Heart right ventricle (tissue), 2 donors: ENCODE measurements around a stretch of chrX.

- PRO-cap, 2 experiments: no peak in any of the 2 experiments
These were observed 14.4 kb downstream of the BCOR start for GRCh38 chrX:40083231-40083921.

GRCh38 chrX:40090911-40091685 is 6.7 kb downstream of the BCOR start:
- PRO-cap, 2 experiments: no peak in any of the 2 experiments

- PRO-cap, 2 experiments: peak in 1 of 2 experiments; most common plus-strand start chrX:40107325 (in 1); most common minus-strand start chrX:40107298 (in 1)
These were observed 9.4 kb upstream of the BCOR start for GRCh38 chrX:40106940-40107742.

DNA sequence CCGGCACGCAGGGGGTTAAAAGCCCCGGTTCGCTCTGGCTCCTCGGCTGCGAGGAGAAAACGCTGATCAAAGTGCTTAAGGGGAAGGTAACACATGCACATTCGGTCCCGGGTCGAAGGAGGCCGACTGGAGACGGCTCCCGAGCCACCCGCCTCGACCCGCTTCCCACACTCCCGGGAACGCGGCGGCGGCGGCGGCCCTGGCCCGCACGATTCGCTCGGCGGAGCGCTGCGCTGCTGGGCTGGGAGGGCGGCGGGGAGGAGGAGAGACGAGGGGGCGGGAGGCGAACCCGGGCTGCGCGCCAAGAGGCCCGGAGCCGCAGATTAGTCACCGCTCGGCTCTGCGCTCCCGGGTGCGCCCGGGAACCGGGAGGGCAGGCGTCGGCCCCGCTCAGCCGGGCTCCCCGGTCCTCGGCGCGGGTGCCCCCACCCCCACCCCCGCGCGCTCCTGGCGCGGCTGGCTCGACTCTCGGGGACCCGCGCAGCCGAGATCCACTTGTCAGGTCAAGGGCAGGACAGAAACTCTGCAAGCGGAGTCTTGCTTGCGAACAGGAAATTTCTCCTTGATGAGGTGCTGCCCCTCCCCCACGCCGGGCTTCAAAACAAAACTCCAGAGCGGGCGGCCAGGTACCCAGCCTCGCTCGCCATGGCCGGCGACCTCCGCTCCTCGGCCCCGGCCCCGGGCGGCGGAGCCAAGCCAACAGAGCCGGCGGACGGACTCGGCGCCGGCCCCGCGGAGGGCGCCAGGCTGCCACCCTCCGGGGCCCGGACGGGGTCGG is 11.3 kb upstream of the BCOR start:
- PRO-cap, 2 experiments: peak in 2 of 2 experiments; most common plus-strand start position 604 of the sequence (in 2); most common minus-strand start position 215 of the sequence (in 2)

- PRO-cap, 2 experiments: peak in 2 of 2 experiments; most common plus-strand start chrX:40155284 (in 2); most common minus-strand start chrX:40155422 (in 2)
These were observed 57.2 kb upstream of the BCOR start for GRCh38 chrX:40154648-40155616.

GRCh38 chrX:40172047-40172776 is 74.5 kb upstream of the BCOR start:
- PRO-cap, 2 experiments: peak in 2 of 2 experiments; most common plus-strand start chrX:40172400 (in 1); most common minus-strand start chrX:40172451 (in 2)

DNA sequence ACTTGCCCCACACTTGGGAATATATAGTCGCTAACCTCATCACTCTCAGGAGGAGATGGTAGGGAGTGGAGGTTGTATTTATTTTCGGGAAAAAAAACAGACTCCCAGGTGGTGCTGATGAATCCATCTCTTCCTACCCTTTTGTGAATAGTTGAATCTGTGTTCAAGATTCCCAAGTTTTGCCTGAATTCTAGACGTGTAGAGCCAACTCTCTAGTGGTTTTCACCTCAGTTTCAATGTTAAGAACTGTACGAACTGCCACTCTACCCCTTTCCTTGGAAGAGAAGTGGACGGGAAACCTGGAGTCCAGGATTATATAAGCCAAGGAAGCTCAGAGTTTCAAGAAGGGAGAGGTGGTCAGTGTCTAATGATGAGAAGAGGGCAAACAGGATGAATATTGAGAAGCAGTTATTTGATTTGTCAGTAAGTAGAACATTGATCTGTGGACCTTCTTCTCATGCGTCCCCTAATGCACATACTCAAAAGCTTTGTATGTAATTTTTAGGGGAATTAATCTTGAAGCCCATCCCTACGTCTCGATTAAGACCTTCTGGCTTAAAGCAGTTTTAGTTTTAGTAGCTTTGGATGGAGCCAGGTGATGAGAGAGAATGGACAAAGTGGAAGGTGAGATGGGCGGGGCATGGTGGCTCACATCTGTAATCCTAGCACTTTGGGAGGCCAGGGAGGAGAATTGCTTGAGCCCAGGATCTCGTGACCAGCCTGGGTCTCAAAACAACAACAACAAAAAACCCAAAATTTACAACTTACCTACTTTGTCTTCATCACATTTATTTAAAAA is 33.6 kb downstream of the USP9X start:
- PRO-cap, 2 experiments: no peak in any of the 2 experiments

- PRO-cap, 2 experiments: no peak in any of the 2 experiments
These were observed 73.8 kb downstream of the USP9X start for GRCh38 chrX:41159025-41159534.

DNA sequence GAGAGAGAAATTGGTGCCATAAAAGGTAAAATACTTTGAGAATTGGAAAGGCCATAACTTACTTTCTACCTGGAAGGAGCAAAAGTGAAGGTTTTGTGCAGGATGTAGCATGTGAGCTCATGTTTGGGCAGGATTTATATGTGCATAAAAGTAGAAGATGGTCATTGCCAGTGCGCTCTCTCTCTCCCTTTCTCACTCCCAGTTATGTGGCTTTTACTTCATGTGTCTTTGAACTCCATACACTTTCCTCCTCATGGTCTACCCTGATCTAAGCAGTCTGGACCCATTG is 106.5 kb downstream of the USP9X start:
- PRO-cap, 2 experiments: no peak in any of the 2 experiments

- PRO-cap, 2 experiments: no peak in any of the 2 experiments
These were observed 99.1 kb upstream of the DDX3X start for GRCh38 chrX:41234670-41235507.

DNA sequence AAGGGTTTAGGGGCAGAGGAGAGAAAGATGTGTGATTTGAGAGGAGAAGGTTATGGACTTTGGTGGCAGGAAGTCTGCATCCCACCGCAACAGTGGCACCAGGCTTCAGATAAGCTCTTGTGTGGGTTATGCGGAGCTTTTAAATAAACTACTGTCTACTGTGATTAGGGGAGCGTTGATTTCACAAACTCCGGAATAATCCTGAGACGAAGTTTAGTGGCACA is 1.4 kb downstream of the DDX3X start:
- PRO-cap, 2 experiments: no peak in any of the 2 experiments

GRCh38 chrX:41351811-41352936 is 18.2 kb downstream of the DDX3X start:
- PRO-cap, 2 experiments: no peak in any of the 2 experiments

- PRO-cap, 2 experiments: no peak in any of the 2 experiments
These were observed 115.5 kb upstream of the GPR34 start for GRCh38 chrX:41573145-41573878.

GRCh38 chrX:41733756-41734363 is 9.9 kb downstream of the GPR82 start:
- PRO-cap, 2 experiments: no peak in any of the 2 experiments

DNA sequence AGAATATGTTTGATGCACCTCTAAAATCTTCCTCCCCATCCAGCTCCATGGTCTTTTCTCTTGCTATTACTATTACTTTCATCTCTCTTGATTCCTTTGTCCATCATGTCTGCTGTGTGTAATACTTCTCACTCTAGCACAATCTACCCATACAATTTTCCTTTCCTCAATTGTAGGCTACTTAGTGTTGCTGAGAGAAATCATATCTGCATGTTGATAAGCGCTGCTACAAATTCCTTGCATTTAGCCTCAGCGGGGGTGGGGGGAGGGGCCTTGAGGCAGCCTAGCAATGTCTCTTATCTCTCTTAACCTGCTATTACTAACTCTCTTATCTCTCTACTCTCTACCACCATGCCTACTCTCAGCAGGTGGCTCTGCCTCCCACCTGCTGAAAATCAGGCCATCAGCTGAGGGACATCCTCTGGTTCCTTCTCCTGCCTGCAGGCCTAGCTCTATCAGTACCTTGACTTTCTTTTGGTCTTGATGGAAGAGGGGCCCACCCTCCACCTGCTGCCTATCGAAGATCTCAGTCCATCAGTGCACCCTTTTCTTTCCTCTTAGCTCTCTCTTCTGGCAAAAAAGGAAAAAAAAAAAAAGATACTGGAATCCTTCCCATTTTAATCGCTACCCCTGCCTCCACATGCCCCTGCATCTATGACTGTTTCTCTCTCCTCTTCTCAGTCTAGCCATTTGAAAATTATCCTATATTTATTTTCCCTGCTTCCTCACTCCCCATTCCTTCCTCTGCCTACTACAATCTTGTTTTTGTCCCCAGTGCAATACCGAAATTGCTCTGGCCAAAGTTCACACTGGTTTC is 99.0 kb downstream of the GPR82 start:
- PRO-cap, 2 experiments: no peak in any of the 2 experiments

DNA sequence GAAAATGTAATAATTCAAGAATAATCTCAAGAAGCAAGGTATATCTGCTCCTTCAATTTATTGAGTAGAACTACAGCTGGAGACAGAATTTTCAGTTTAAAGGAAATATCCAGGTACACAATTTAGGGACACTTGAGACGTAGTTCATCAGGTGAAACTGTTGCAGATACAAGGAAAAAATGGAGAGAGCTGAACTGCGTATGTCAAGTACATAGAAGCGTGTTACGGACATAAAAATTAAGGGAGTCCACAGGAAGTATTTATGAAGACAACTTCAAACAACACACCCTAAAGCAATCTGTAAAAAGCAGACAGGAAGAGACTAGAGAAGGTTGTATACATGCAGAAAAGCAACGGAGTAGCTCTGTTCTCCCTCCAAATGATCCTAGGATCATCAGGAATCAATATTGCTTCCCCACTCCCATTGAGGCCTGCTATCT is 5.9 kb downstream of the CASK start:
- PRO-cap, 2 experiments: no peak in any of the 2 experiments

DNA sequence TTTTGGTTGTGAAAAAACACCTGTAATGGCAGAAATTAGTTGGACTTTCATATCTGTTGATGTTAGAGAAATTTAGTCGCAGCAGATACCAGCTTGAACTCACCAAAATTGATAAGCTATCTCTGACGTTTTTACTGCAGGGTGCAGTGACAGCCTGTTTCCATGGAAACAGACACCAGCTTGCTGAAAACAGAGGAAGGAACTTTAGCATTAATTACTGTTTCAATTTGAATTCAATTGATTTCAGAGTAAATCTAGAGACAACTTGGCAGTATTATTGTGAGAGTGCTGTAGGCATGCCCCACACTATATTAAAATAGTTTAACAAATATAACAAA is 246.5 kb downstream of the PPP1R2C start:
- PRO-cap, 2 experiments: no peak in any of the 2 experiments

GRCh38 chrX:43560459-43561022 is 95.6 kb upstream of the MAOA start:
- PRO-cap, 2 experiments: no peak in any of the 2 experiments

DNA sequence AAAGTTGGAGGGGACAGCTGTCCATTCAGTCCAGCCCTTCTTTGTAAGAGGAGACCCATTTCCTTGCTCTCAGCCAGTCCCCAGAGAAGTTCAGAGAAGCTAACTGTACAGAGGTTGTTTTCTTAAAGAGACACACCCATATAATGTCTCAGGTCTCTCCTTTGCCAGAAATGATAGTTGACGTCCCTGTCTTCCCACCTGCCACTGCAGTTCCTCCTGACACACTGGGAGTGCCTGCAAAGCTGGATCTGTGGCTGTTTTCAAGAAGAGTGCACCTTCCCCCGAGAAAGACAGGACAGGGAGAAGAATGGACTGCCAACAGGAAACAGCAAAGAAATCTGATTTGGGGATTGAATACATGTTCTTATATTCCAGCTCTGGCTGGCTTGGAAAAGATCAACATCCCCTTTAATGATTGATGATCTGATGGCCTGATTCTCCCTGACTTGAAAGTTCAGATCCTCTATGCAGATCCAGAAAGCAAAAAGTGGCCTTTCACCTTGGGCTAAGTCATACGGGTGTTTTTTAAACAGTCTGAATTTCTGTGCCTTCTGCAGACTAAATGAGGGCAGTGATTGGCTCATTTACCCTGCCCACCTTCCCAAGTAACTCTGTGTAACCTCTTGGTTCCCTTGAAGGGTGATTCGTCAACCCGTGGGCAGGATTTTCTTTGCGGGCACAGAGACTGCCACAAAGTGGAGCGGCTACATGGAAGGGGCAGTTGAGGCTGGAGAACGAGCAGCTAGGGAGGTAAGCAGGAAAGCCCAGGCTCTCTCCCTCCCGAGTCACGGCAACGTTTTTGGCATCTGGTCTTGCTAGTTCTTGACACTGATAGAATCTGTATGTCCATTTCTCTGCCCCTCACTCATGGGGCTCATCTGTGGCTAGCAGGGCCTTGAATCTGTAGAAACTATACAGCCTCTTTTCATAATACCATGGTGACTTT is 87.3 kb downstream of the MAOA start:
- PRO-cap, 2 experiments: no peak in any of the 2 experiments

DNA sequence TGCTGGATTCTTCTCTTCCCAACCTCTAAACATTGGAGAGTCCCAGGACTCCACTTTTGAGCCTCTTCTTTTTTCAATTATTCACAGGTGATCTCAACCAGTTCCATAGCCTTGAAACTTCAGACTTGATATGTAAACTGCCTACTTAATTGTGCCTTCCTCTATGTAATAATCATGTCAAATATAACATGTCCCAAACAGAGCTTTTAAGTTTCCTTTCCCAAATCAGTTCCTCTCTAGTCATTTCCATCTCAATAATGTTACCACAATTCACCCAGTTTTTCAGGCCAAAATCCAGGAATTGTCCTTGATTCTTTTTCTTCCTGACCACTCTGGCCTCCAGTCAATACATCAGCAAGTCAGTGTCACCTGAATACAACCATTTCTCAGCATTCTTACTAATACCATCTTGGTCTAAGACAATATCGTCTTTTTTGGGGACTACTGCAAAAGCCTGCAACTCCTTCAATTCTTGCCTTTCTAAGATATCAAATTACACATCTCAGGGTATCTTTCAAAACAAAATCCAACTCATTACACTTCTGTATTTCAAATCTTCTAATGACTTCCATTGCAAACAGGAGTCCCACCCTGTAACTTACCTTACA is 22.0 kb downstream of the MAOB start:
- PRO-cap, 2 experiments: no peak in any of the 2 experiments